SK-MEL-5 (cell line): ENCODE measurements around a stretch of chr13.

DNA sequence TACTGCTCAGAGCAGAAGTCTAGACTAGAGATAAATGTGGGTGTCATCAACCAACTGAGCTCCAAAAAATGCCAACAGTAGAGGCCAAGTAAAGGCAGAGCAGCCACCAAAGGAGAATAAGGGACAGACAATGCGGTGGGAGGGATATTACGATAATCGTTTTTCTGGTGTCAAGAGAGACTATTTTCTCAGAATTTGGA is 109.4 kb downstream of the SGCG start:
RAMPAGE:
- cytosol, long total RNA: no peak
- long total RNA: no peak
- nucleus, long total RNA: no peak

RAMPAGE:
- cytosol, long total RNA: no peak
- long total RNA: no peak
- nucleus, long total RNA: no peak
Observed at GRCh38 chr13:23392845-23393304, 40.6 kb downstream of the SACS start.

DNA sequence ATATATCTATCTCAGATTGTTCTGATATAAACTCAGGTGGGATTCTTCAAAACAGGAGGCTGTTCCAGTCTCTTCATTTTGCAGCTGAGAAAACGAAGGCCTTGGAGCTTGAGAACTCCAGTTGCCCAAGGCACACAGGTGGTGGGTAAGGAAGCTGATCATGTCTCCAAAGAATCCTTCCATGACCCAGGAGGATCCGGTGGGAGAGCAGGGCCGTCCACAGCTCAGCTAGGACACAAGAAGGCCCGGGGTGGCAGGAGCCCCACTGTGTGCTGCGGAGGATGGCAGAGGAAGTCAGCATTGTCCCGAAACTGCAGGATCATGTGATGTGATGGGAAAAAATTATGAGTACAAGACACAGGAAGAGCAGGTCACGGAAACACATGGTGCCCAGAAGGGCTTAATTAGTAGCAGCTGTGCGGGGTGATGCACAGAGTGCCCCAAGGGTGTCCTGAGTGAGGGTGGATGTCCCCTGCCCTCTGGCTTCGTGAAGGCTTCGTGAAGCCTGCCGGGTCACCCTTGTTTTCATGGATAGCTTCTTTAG is 33.6 kb upstream of the SACS start:
RAMPAGE:
- cytosol, long total RNA: no peak
- long total RNA: no peak
- nucleus, long total RNA: no peak

RAMPAGE:
- cytosol, long total RNA: no peak
- long total RNA: no peak
- nucleus, long total RNA: no peak
Observed at GRCh38 chr13:23618269-23618718, 48.1 kb downstream of the TNFRSF19 start.

GRCh38 chr13:23627501-23627903 is 57.3 kb downstream of the TNFRSF19 start:
RAMPAGE:
- cytosol, long total RNA: no peak
- long total RNA: no peak
- nucleus, long total RNA: no peak

RAMPAGE:
- cytosol, long total RNA: no peak
- long total RNA: no peak
- nucleus, long total RNA: no peak
Observed at GRCh38 chr13:24050140-24050593, 110.4 kb upstream of the SPATA13 start.

RAMPAGE:
- cytosol, long total RNA: no peak
- long total RNA: no peak
- nucleus, long total RNA: no peak
Observed at GRCh38 chr13:24071258-24071953, 89.1 kb upstream of the SPATA13 start.

GRCh38 chr13:24124925-24125458 is 35.5 kb upstream of the SPATA13 start:
RAMPAGE:
- cytosol, long total RNA: no peak
- long total RNA: no peak
- nucleus, long total RNA: no peak

GRCh38 chr13:24130225-24130765 is 30.2 kb upstream of the SPATA13 start:
RAMPAGE:
- cytosol, long total RNA: no peak
- long total RNA: no peak
- nucleus, long total RNA: no peak

GRCh38 chr13:24245749-24246418 is 63.5 kb upstream of the C1QTNF9 start:
RAMPAGE:
- cytosol, long total RNA: no peak
- long total RNA: no peak
- nucleus, long total RNA: no peak

DNA sequence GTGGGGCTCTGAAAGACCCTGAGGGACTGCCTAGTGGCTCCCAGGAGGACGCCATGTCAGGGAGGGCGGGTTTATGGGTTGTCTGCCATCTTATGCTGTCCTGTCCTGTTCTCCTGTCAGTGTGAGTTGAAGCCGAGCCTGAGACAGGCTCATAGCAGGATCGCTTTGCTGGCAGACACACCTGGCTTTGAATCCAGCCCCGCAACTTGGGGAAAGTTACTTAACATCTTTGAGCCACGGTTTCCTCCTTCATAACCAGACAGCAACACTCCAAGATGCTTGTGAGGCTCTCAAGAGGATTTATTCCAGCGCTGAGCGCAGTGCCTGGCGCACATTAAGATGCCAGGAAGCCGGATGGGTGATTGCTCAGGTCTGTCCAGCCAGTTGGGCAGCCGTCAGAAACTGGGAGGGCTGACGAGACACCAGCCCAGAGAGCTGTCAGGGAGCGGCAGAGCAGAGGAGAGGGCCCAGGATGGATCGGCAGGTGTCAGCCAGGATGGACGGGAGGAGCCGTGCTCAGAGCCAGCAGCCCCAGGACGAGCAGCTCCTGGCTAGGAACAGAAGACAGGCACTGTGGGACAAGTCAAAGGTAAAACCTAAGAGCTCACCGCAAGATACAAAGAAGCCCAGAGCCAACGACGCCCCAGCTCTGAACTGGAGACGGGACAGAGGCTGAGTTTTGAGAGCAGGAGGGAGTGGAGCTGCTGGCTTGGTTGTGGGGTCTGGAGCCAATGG is 36.7 kb upstream of the C1QTNF9 start:
RAMPAGE:
- cytosol, long total RNA: no peak
- long total RNA: no peak
- nucleus, long total RNA: no peak

GRCh38 chr13:24276005-24276657 is 33.2 kb upstream of the C1QTNF9 start:
RAMPAGE:
- cytosol, long total RNA: no peak
- long total RNA: no peak
- nucleus, long total RNA: no peak

GRCh38 chr13:24510654-24511873 is 1.5 kb downstream of the PARP4 start:
RAMPAGE:
- cytosol, long total RNA: no peak
- long total RNA: no peak
- nucleus, long total RNA: no peak

RAMPAGE:
- cytosol, long total RNA: no peak
- long total RNA: no peak
- nucleus, long total RNA: no peak
Observed at GRCh38 chr13:24542140-24542539, 29.6 kb upstream of the PARP4 start.

DNA sequence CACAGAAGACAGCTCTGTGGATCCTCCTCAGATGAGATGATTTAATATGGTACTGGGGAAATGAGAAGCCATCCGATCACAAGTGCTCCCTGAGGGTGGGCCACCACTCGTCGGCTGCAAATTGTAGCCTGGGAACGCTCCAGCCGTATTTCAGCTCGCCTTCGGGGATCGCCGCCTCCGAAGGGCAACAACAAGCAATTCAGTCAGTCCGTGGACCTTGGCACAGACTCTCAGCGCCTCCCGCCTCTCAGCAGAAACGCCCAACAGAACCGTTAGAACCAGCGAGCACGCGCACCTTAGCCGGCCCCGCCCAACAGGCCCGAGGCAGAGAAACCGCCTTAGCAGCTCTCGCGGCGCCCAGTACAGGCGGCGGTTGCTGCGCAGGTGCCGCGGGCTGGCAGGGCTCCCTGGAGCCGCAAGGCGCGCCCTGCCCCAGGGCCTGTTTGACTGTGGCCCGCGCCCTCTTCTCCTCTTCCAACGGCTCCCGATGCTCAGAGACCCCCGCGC is 78.1 kb upstream of the PABPC3 start:
RAMPAGE:
- cytosol, long total RNA: no peak
- long total RNA: no peak
- nucleus, long total RNA: no peak

RAMPAGE:
- cytosol, long total RNA: no peak
- long total RNA: no peak
- nucleus, long total RNA: no peak
Observed at GRCh38 chr13:25170314-25171102, 1.6 kb downstream of the AMER2 start.

DNA sequence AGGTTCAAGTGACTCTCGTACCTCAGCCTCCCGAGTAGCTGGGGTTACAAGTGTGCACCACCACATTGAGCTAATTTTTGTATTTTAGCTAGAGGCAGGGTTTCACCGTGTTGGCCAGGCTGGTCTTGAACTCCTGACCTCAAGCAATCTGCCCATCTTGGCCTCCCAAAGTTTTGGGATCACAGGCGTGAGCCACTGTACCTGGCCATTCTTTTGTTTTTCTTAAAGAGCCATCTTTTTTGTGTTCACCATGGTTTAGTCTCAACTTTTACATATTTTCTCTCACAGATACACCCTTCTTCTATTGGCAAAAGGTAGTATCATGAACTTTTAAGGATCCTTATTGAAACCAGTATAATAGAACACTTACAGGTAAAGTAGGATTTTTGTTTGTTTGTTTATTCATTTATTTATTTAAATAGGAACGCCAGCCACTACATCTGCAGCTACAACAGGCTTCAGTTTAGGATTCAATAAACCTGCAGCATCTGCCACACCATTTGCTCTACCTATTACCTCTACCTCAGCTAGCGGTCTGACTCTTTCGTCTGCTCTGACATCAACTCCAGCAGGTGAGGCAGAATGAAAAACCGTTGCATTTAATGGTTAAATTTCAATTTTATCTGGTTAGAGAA is 11.2 kb downstream of the NUP58 start:
RAMPAGE:
- cytosol, long total RNA: no peak
- long total RNA: no peak
- nucleus, long total RNA: no peak

RAMPAGE:
- cytosol, long total RNA: no peak
- long total RNA: no peak
- nucleus, long total RNA: no peak
Observed at GRCh38 chr13:25489174-25489818, 117.5 kb downstream of the ATP8A2 start.

DNA sequence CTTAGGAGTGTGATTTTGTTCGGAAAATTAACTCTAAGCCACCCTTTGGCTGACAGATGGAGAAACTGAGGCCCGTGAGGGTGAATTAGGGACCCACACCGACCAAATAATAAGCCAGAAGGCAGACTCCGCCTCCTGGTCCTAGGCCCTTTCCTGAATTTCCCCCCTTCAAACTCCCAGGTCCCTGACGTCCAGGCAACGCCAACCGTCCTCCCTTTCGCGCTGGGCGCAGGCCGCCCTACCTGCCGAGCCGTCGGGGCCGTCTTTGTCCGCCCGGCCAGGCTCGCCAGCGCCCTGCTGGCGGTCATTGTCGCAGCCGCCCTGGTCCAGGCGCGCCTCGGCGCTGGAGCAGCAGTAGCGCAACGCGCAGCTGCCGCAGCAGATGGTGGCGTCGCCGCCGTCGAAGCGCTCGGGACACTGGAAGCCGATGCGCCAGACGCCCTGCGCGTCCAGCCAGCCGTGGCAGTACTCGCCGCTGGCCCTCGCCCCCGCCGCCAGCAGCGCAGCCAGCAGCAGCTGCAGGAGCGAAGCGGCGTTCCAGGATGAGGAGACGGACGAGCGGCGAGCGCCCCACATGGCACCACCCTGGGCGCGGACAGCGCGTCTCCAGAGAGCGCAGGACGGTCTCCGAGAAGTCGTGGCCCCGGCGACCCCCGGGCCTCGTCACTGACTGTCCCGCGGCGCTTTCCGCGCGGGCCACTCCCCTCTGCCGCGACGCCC is 1.3 kb downstream of the SHISA2 start:
RAMPAGE:
- cytosol, long total RNA: no peak
- long total RNA: no peak
- nucleus, long total RNA: no peak

RAMPAGE:
- cytosol, long total RNA: no peak
- long total RNA: no peak
- nucleus, long total RNA: no peak
Observed at GRCh38 chr13:26465510-26466034, 91.9 kb upstream of the WASF3 start.